Heart right ventricle (tissue), 2 donors: ENCODE measurements around a stretch of chr14.

DNA sequence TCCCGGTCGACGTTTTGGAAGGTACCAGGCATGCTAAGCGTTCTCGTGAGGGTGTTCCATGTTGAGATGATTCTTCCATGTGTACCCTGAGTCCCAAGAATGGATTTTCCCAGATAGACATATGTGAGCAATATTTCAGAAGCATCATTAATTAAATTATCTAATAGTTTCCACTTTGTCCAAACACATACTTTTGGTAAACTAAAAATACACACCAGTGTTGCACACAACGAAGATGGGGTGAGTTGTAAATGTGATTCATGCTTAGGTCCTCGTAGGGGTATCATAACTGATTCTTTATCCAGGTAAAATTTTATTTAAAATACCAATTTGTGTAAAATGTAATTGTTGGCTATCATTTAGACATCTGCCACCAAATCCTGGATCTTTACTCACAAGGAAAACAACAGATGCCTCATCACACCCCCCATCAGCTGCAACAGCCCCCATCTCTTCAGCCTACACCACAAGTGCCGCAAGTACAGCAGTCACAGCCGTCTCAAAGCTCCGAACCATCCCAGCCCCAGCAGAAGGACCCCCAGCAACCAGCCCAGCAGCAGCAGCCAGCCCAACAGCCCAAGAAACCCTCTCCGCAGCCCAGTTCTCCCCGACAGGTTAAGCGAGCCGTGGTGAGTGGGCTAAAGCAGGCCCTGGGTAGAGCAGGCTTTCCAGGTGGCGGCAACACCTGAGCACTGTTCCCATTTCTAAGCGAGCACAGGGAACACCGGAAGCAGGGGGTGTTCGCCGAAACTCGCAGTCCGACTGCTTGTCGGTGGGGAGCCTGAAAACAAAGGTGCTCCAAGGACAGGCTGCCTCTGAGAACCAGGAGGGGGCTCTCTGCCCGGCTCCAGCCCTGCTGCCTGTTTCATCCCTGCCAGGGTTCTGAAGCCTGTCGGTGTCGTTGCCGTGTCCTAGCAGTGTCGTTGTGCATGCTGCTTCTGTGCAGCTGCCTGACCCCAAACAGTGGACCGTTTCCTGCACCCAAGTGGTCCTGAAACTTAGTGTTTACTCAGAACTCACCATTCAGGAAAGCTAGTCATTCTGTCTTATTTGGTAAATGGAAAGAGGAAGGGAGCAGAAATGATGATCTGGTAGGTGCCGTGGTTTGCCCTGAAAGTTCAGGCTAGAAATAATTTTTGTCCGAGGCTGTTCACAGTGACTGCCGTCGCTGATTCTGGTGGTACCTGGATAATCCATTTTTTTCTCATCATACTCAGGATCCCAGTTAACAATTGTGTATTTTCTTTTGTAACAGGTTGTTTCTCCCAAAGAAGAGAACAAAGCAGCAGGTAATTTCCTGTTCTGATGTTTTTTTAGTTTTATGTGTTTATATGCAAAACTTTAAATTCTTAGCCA is 21.6 kb downstream of the CCNK start:
- PRO-cap, 2 experiments: no peak in any of the 2 experiments

DNA sequence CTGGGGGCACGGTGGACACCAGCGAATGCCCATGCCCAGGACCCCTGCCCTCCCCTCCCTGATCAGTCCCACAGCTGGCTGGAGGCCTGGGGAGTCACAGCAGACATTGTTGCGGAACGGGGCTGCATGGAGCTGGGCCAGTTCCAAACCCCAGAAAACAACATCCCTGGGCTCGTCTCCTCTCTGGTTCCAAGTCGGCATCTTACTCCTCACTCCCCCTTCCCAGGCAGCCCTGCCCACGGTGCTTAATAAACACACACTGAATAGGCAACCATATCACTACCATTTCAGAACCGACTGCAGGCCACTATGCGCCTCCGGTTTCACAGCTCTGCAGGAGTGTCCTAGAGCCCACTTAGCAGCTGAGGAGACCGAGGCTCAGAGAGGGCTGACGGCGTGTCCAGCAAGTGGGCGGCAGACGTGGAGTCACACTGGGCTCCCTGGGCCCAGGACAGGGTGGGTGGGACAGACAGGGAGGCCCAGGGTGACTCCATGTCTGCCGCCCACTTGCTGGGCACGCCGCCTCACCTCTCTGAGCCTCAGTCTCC is 27.0 kb downstream of the CCDC85C start:
- PRO-cap, 2 experiments: no peak in any of the 2 experiments

- PRO-cap, 2 experiments: peak in 1 of 2 experiments; most common plus-strand start chr14:99601541 (in 1); most common minus-strand start chr14:99601406 (in 1)
Measured at GRCh38 chr14:99601290-99601924, 2.6 kb downstream of the CCDC85C start.

GRCh38 chr14:99605230-99606121 is 1.5 kb upstream of the CCDC85C start:
- PRO-cap, 2 experiments: peak in 1 of 2 experiments; most common plus-strand start chr14:99605425 (in 1); most common minus-strand start chr14:99605342 (in 1)

DNA sequence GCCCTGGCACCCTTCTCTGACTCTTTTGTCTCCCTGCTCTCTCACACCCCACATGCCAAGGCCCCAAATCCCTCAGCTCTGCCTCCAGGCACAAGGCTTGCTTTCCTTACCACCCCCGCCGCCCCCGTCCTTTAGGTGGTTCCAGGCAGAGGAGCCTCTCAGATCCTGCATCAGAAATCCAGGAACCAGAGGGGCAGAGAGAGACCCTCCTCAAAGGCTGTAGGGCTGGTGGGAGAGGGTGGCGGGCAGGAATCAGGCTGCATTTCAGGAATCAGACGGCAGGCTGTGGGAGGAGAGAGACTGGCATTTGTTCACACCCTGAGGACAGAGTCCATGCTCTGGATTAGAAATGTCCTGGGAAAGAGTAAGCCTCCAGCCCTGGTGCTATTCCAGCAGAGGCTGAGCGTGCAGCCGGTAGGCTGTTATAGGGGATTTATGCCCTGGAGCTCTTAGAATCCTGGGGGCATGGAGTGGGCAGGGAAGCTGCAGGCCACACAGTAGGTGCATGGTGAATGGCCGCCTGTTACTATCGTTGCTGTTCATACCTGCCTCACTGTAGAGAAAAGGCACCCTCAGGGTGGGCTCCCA is 12.3 kb upstream of the CYP46A1 start:
- PRO-cap, 2 experiments: no peak in any of the 2 experiments

- PRO-cap, 2 experiments: no peak in any of the 2 experiments
Measured at GRCh38 chr14:99792630-99792939, 628 bp upstream of the EML1 start.

DNA sequence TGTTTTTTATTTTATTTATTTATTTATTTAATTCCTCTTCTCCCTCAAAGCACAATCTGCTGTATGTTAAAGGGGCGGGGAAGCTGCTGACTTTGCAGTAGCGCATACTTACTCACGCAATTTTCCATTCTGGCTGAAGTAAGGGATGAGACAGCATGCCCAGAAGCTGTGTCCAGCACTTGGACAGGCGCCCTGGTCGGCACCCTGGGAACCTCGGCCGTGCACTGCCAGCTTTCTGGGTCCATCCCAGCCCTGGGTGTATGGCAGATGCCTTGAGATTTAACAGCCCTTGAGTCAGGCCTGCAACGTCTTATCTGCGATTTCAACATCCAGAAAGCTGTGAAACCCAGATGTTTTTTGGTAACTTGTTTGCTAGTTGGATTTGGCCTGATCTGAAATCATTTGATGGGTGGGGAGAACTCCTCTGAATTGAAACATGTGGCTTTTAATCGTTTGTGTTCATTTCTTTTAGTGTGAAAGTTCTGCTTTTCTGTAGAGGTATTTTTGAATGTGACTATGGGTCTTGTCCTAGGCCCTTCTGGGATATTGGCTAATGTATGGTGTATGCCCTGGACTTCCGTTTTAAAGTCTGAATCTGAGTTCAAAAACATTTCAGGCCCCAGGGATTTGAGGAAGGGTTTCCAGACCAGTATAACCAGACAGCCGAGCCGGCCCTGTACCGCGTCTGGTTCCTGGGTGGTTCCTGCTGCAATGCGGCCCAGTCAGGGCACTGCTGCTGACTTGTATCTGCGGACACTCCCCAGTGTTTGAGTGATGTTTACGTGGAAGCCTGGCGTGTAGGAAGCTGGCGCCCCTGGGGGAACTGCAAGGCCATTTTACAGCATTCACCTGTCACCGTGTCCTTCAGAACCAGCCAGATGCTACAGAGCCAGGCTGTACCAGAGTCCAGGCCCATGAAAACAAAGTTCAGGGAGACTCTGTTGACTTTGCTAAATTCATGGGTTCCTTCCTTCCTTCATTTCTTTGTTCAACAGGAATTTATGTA is 16.4 kb downstream of the EML1 start:
- PRO-cap, 2 experiments: no peak in any of the 2 experiments

GRCh38 chr14:99974796-99975361 is 90.3 kb upstream of the EVL start:
- PRO-cap, 2 experiments: no peak in any of the 2 experiments

DNA sequence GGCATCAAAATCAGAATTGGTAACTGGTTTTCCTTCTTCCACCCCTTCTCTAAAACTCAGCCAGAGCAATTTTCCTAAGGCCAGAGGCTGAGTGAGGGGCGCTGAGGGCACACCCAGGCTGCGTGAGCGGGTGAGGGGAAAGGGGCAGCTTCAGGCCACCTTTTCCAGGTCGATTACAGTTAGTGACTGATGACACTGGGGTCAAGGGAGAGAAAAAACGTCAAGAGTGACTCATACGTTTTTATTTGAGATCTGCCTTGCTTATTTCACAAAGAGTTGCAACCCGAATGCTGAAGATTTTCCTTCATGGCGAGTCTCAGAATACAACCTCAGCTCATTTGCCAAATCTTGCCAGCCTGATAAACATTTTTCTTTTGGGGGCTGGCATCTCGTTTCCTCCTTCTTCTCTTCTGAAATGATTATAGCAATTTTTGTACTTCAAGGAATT is 46.7 kb upstream of the EVL start:
- PRO-cap, 2 experiments: no peak in any of the 2 experiments

DNA sequence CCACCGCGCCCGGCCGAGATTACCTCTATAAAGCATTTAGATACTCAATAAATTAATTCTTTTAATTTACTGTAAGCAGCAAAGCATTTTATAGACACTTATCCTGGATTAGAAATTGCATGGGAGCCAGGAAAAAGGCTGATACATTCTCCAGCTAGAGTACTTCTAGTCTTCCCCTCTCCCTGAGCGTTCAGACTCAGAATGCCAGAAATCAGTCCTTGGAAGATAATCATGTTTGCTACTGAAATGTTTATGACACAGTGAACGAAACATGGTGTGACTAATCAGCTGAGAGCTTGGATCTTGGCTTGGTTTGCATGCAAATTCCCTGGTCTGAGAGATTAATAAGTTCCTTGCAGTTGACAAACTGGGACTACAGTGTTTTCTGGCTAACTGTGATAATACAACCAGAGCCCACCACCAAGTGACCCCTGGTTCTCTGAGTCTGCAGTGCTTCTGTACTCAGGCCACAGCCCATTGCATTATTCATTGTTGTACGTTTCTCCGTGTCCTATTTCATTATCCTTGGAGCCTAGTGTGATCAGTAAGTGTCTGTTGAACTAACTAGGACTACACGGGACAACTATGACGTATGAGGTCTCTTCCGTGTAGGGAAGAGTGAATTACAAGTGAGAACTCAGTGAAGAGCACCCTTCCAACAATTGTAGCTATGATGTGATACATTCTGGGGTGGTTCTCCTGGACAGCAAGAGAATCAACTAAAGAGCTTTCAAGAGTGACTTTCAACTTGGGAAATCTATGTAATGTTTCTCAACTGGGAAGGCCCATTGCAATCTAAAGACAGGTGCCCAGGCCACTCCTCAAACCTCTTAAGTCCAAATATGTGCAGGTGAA is 34.6 kb upstream of the EVL start:
- PRO-cap, 2 experiments: peak in 1 of 2 experiments; most common minus-strand start position 203 of the sequence (in 1)

DNA sequence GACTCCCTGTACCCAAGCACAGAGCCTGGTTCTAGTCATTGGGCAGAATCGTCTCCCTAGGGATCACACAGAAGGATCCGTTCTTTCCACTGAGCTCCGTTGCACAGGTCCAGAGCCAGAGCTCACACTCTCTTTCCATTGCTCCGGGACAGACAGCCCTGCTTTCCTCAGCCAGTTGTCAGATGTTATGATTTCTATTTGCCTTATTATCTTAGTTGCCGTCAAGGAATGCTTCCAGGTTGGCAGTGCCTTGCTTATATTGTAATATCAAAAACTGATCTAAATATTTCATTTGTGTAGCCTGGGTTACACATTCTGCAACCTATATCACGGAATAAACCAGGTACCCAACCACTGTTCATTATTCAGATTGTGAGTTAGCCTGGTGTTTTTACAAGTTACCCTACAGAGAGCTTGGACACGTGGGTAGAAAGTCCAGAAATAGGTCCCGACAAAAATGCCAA is 17.8 kb upstream of the EVL start:
- PRO-cap, 2 experiments: no peak in any of the 2 experiments

- PRO-cap, 2 experiments: peak in 2 of 2 experiments; most common plus-strand start chr14:100142419 (in 2); most common minus-strand start chr14:100142298 (in 2)
Measured at GRCh38 chr14:100142133-100142582, 17.3 kb downstream of the DEGS2 start.

DNA sequence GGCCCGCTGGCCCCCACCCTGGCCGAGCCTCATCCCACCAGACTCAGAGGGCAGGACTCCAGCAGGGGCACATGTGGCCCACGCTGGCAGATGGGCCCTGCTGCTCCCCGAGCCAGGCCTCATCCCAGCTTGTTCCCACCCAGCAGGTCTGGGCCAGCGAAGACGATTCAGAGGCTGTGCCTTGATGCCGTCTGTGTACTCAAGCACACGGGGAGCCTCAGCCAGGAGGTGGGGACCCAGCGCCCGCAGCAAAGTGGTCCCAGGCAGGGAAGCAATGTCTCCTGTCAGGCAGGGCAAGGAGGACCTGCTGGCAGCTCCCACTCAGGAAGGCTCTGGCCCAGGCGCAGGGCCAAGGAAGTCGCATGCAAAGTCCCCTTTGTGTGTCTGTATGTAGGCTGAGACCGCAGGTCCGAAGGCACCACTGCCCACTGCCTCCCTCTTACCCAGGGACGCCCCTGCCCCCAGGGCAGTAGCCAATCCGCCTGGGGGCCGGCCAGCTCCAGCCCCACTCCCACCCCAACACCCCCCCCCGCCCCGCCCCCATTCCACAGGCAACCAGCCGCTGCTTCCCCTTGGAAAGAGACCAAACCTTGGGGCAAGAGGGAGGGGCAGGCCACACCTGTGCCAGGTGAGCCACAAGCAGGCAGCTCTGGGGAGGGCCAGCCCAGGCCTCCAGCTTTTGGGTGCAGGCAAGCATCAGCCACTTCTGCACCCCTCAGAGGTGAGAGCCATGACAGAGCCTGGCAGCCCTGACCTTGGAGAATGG is 9.4 kb downstream of the DEGS2 start:
- PRO-cap, 2 experiments: no peak in any of the 2 experiments

DNA sequence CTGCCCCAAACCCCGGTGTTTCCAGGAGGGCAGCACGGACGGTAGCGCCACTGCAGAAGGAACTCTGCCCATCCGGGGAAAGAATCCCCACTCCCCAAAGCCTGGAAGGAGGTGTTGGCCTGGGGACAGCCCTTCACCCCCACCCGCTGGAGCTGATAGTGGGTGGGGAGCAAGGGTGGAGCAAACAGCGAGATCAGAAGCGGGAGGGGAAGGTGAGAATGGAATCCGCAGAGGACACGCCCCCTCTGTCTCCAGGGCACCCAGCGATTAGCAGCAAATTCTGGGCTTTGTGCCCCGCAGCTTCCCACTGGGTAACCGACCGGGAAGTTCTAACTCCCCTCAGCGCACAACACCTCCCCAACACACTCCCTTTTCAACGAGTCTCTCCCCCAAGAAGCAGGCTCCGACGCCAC is 1.4 kb downstream of the SLC25A29 start:
- PRO-cap, 2 experiments: peak in 2 of 2 experiments; most common plus-strand start position 287 of the sequence (in 2)

- PRO-cap, 2 experiments: no peak in any of the 2 experiments
Measured at GRCh38 chr14:100346267-100347103, 23.3 kb downstream of the SLC25A47 start.

DNA sequence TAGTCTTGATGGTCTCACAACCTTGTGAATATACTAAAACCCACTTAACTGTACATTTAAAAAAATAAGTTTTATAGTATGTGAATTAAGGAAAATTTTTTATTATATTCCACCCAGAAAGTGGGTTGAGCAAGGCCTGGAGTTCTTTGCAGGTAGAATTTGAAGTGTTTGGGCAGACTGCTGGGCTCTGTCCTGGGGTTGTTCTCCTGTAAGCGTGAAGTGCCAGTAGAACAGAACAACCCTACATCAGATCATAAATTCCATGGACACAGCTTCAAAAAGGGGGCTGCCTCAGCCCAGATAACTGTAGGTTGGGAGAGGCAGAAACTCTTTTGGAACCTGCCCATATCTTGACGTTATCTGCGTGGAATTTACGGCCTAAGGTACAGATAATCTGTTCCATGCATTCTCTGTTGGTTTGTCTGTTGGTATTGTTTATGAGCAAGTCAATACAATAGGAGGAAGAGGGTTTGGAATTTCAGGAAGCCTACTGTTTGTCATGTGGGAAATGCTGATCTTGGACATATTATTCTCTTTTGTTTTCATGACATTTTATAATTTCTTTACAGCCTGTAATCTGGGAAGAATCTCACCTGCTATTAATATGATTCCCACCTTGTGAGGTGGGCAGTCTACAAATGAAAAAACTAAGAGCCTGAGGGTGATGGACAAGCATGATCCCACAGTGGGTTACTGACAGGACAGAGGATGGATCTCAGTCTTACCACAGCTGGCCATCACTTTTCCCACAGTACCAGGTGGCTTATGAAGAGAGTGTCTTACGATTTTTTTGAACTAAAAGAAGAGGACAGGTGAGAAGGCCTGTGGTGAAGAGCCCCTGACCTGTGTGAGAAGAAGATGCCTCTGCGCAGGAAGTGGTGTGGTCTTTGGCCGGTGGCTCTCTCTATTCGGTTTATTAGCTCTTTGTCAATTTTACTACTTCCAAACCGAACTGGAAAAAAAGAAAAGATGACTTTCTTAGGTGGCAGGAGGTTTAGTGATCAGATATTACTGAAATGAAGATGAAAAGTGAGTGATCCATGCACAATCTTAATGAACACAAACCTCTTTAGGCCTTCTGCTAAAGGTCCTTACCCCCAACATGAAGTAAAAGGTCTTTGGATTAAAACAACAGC is 15.1 kb downstream of the WARS1 start:
- PRO-cap, 2 experiments: peak in 1 of 2 experiments; most common plus-strand start position 566 of the sequence (in 1); most common minus-strand start position 412 of the sequence (in 1)

DNA sequence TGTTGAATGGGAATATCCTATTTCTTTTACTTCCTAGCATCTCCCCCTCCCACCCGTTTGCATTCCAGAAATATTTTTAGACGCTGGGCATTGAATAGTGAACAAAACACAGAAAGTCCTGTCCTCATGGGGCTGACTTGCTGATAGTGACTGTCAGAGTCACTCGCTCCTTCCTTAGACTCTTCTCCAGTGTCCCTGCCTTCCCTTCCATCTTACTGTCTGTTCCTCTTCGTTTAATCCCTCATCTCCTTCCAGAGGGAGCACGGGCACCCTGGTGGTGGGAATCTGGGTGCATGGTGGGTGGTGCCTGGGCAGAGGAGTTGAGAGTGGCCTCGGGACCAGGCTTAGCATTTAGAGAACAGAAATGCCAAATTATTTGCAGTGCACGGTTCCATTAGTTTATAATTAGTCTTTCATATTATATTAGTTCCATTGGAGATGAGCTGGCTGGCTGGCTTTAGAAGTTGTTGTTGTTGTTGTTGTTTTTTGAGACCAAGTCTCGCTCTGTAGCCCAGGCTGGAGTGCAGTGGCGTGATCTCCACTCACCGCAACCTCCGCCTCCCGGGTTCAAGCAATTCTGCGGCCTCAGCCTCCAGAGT is 644 bp downstream of the WDR25 start:
- PRO-cap, 2 experiments: no peak in any of the 2 experiments

GRCh38 chr14:100425025-100425557 is 48.8 kb downstream of the WDR25 start:
- PRO-cap, 2 experiments: no peak in any of the 2 experiments

GRCh38 chr14:100439157-100439782 is 63.0 kb downstream of the WDR25 start:
- PRO-cap, 2 experiments: no peak in any of the 2 experiments

DNA sequence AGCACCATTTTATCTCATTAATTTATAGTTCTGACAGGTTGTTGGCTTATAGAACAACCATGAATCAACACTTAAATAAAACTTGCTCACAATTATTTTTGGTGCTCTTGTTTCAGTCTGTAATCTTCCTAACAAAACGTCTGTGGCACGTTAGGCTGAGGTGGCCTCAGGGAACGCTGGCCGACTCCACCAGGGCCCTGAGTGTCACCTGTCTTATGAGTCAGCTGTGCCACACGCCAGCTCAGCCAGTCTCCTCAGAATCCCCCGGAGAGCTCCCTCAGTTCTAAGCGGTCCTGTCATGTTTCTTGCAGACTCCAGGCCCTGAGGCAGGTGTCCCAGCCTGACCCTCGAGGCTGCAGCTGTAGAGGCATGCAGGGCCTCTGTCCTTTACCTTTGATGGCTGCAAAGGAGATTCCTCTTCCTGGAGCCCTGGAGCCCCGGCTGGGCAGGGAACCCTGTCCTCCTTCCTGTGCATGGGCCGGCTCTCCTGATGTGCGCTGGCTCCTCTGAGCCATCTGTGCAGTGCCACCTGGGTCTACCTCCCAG is 95.6 kb downstream of the WDR25 start:
- PRO-cap, 2 experiments: no peak in any of the 2 experiments